Upper lobe of left lung (tissue), 5 donors: ENCODE data around the genes CTDSP1, USP37, STK36 and ANKZF1.

DNA sequence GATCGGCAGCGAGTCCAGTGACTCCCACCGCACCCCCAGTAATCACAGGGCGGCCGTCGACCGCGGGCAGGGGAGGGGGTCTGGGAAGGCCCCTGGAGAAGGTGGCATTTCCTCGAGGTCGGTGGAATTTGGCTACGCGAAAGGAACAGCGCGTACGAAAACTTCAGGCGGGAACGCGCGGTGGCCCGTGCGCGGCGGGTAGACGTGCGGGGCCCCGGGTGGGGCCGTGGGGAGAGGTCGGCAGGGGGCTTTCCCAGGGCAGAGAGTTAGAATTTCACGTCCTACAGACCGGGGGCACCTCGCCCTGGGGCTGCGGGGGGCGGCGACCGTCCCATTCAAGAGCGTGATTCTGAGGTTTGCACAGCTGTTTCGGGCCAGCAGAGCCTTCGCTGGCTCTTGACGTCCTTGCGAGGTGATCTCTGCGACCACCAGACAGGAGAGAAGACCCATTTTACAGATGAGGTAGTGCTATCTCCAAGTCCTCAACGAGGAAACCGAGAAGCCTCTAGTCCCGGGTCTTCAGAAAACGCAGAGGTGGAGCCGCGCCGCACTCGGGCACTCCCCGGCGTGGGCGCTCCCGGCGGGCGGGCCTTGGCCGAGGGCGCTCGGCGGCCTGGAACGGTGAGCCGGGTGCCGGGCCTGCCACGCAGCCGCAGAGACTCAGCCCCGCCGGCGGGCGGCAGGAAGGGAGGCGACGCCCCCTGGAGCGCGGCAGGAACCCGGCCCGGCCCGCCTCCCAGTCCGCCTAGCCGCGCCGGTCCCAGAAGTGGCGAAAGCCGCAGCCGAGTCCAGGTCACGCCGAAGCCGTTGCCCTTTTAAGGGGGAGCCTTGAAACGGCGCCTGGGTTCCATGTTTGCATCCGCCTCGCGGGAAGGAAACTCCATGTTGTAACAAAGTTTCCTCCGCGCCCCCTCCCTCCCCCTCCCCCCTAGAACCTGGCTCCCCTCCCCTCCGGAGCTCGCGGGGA lies at the start of gene CTDSP1:
Gene CTDSP1 (plus strand): TSS at position 856 of the 967 bp plus-strand sequence.
- PRO-cap, 2 experiments, result peak in 2 of 2 experiments; most common plus-strand start position 58 of the sequence (in 1); most common minus-strand start position 507 of the sequence (in 1)
- RAMPAGE, long total RNA, 4 experiments, result no peak in any of the 4 experiments

DNA sequence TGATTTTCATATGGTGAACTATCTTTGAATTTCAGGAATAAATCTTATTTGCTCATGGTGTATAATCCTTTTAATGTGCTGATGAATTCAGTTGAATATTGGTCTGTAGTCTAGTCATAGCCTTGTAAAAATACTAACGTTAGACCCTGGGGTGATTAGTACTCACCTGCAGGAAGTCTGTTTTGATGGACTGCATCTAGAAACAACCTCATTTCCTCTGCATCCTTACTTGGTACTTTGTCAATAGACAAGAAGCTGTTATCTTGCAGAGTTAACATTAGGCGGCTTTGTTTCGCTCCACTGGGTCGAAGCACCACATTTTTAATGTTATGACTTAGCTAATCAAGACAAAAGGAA lies 14.8 kb downstream of the USP37 start:
- PRO-cap, 2 experiments, result no peak in any of the 2 experiments
- RAMPAGE, long total RNA, 4 experiments, result no peak in any of the 4 experiments

GRCh38 chr2:218567683-218568398 lies at the start of gene USP37:
TSS of gene USP37 (minus strand) at chr2:218568351.
- PRO-cap, 2 experiments, result peak in 2 of 2 experiments; most common minus-strand start chr2:218568351 (in 2)
- RAMPAGE, long total RNA, 4 experiments, result start-site peak on the minus strand in 3 of 4 experiments, at chr2:218568304-218568382 at its widest, 47 to 148 reads per replicate

GRCh38 chr2:218598402-218598968 lies 9.2 kb upstream of the PLCD4 start:
- PRO-cap, 2 experiments, result no peak in any of the 2 experiments
- RAMPAGE, long total RNA, 4 experiments, result no peak in any of the 4 experiments

GRCh38 chr2:218671846-218672955 lies at the start of gene STK36:
TSS of gene STK36 (plus strand) at chr2:218672086.
- PRO-cap, 2 experiments, result peak in 2 of 2 experiments; most common plus-strand start chr2:218672086 (in 1); most common minus-strand start chr2:218671996 (in 1)
- RAMPAGE, long total RNA, 4 experiments, result start-site peak on the plus strand in 4 of 4 experiments, at chr2:218672009-218672348 at its widest, 31 to 131 reads per replicate; start-site peak on the minus strand in 2 of 4 experiments, at chr2:218671979-218672006 at its widest, 38 to 78 reads per replicate

DNA sequence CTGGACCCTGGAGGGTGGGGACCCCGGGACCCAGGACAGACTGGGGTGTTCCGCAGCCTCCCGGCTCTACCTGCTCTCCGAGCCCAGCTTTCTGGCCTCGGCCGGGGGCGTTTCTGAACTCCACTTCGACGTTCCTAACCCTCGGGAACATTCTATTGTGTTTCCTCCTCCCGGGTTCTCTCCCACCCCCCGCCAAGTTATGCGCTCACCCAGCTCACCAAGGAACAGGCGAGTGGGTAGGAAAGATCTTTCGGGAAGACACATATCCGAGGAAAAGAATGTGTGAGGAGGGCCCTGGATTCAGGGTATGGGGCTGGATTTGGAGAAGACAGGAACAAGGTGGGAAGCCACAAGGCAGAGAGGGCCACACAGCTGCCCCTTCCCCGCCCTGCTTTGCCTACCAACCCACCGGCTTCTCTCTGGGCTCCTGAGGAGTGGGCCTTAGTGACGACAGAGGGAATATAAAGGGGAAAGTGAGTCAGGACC lies 582 bp downstream of the WNT6 start:
- PRO-cap, 2 experiments, result no peak in any of the 2 experiments
- RAMPAGE, long total RNA, 4 experiments, result no peak in any of the 4 experiments

DNA sequence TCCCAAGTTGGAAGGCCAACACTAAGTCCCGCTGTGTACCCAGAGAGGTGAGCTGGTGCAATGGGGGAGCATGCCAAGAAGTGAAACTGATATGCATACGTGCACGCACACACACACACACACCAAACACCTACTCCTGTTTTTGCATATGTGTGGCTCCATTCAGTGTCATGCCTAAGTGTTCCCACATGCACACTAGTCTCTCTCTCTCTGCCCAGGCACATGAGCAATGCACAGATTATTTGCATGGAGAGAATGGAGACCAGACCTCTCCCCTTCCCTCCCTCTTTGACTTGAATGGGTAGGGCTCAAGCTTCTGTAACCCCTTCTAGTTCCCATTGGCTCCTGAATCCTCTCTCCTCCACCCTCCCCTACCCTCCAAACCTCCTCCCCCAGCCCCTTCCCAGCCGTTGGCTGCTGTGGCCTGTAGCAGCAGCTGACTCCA lies 5.5 kb downstream of the WNT10A start:
- PRO-cap, 2 experiments, result no peak in any of the 2 experiments
- RAMPAGE, long total RNA, 4 experiments, result no peak in any of the 4 experiments

- PRO-cap, 2 experiments, result no peak in any of the 2 experiments
- RAMPAGE, long total RNA, 4 experiments, result no peak in any of the 4 experiments
Measured at GRCh38 chr2:218894940-218895290, 14.3 kb downstream of the WNT10A start.

DNA sequence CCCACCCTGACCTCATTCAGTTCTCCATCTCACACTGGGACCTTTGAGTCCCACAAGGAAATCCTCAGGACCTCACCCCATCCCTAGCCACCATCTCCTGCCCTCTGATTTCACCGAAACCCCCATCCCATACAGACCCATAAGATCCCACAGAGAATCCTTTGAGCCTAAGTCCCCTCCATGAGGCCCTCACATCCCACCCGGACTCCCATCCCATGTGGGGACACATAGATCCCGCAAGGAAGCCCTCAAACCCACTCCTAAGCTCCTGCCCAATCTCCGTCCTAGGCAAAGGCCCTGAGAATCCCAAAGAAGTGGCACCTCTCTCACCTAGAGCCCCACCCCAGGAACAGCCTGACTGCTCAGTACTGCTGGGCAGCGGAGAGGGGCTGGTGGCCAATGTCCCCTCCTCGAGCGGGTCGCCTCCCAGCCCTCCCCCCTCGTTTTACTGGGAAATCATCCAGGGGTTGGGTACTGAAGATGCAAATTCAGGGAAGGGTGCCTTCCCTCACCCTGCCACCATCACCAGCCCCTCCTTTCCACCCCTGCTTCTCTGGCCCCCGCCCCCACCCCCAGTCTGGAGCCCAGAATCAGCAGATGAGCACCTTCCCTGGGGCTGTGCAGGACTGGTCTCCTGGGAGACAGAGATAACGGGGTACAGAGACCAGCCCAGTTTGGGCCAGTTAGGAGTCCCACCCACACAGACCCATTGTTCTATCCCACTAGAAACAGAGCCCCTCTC lies 4.2 kb upstream of the CRYBA2 start:
- PRO-cap, 2 experiments, result no peak in any of the 2 experiments
- RAMPAGE, long total RNA, 4 experiments, result no peak in any of the 4 experiments

- PRO-cap, 2 experiments, result no peak in any of the 2 experiments
- RAMPAGE, long total RNA, 4 experiments, result no peak in any of the 4 experiments
Measured at GRCh38 chr2:218999706-219000921, 6.9 kb upstream of the CRYBA2 start.

- PRO-cap, 2 experiments, result no peak in any of the 2 experiments
- RAMPAGE, long total RNA, 4 experiments, result no peak in any of the 4 experiments
Measured at GRCh38 chr2:219059785-219060454, 801 bp downstream of the IHH start.

DNA sequence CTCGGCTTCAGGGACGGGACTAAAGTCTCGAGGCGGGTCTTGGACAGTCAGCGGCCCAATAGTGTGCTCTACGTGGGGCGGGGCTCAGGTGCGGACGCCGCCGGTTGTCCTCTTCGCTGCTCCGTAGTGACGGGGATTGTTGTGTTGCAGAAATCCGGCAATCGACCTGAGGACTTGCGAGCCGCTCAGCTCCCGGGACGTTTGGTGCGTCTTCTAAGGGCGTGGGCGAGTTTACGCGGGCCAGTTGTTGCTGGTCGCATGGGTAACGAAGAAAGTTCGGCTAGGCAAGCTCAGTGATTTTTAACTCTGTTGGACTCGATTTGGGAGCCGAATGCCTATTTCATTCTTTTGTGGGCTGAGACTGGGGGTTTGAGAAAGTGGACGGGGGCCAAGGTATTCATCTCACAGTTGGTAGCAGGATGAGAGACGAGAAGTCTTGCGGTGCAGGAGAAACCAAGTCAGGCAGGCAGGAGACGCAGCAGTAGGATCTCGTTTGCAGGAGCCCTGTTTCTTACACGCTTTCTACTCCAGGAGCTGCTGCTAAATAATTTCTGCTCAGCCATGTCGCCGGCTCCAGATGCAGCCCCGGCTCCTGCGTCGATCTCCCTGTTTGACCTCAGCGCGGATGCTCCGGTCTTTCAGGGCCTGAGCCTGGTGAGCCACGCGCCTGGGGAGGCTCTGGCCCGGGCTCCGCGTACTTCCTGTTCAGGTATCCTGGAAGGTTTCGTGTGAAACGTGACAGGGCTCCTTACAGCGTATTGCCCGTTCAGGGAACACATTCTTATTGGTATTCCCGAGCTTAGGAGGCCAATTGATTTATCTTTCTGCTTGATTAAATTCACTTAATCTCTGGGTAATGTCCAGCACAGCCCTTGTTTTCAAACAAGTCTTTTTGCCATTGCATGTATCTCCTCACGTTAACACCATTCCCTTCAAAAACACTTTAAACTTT lies at the start of gene ANKZF1:
Gene ANKZF1 (plus strand): TSS at position 110 of the 952 bp plus-strand sequence.
- PRO-cap, 2 experiments, result peak in 2 of 2 experiments; most common plus-strand start position 149 of the sequence (in 1); most common minus-strand start position 612 of the sequence (in 1)
- RAMPAGE, long total RNA, 4 experiments, result start-site peak on the plus strand in 4 of 4 experiments, centred at positions 140 to 164 of the sequence, 141 to 907 reads per replicate

GRCh38 chr2:219386806-219387202 lies 908 bp downstream of the DNPEP start:
- PRO-cap, 2 experiments, result no peak in any of the 2 experiments
- RAMPAGE, long total RNA, 4 experiments, result start-site peak on the minus strand in 1 of 4 experiments, at chr2:219386900-219387161 at its widest, 13 reads per replicate

DNA sequence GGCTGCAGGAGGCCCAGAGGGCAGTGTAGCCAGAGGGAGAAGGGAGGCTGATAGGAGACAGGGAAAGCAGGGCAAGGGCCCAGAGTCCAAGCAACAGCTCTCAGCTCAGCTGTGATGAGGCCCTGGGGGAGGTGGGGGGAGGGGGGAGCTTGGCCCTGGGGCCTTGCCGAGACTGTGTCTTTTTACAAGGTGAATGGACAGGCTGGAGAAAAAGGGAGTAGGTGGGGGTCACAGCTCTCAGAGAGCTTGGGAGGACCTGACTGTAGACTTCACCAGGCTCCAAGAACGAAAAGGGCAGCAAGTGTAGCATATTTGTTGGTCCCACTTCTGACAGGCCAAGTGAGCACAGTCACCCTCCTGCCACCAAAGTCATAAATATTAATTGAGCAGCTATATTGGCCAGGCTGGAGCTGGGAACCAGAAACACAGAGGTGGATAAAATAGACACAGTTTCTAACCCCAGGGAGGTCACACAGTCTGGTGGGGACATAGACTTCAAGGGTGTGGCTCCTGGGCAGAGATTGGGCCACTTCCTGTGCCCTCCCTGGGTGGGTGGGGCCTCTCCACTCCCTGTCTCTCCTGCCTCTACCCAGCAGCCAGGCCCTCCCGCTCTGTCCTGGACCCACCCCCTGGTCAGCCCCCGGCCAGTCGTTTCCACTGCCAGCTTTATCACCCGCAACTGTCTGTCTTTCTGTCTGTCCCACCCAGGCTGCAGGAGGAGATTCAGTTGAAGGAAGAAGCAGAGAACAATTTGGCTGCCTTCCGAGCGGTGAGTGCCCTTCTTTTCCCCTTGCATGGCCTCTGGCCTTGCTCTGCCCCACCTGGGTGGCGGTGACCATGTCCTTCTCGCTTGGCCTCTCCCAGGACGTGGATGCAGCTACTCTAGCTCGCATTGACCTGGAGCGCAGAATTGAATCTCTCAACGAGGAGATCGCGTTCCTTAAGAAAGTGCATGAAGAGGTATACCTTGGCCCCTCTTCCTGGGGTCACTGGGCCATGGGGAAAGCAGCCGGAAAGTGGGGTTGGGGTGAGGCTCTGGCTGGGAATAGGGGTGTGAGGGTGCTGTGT lies 1.5 kb downstream of the DES start:
- PRO-cap, 2 experiments, result no peak in any of the 2 experiments
- RAMPAGE, long total RNA, 4 experiments, result no peak in any of the 4 experiments

- PRO-cap, 2 experiments, result no peak in any of the 2 experiments
- RAMPAGE, long total RNA, 4 experiments, result no peak in any of the 4 experiments
Measured at GRCh38 chr2:219441048-219441314, 6.3 kb downstream of the SPEG start.

- PRO-cap, 2 experiments, result no peak in any of the 2 experiments
- RAMPAGE, long total RNA, 4 experiments, result no peak in any of the 4 experiments
Measured at GRCh38 chr2:219506639-219507620, 7.4 kb upstream of the ASIC4 start.

DNA sequence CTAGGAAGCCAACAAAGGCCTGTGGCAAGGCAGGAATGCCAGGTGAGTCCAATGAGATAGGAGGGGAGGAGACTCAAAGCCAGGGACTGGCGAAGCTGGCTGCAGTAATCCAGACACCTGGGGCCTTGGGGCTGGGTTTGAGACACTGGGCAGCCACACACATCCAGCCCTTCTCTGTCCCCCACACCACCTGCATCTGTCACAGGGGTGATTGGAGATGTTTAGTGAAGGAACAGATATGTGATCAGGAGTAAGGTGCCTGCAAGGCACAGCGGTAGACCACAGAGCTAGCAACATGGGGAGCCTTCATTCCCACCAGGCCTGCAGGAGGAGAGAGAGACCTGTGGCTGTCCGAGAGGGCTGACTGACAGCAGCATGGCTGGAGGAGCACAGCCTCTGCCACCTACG lies 9.5 kb downstream of the CHPF start:
- PRO-cap, 2 experiments, result no peak in any of the 2 experiments
- RAMPAGE, long total RNA, 4 experiments, result no peak in any of the 4 experiments

DNA sequence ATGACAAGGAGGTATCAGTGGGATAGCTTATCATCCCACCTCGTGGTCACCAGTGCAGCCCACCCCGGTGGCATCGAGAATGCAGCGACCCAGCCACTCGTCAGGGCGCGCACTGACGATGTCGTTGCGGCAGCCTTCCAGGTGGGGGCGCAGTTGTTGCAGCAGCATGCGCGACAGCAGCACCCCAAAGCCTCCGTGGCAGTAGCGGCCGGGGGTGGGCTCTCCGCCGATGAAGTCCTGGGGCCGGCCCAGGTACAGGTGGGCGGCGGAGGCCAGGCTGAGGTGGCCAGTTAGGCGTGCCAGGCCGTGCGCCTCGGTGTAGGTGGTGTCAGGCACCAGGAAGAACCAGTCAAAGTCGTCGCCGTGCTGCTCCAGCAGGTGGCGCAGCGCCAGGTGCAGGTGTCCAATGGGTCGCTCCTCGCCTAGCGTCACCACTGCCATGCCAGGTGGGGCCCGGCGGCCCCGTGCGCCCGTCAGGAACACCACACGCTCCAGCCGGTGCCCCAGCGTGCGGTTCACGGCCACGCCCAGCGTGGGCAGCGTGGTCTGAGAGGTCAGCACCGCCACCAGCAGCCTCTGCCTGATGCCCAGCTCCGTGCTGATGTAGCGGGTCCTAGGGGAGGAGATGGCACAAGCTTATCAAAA lies 1.9 kb downstream of the CHPF start:
- PRO-cap, 2 experiments, result no peak in any of the 2 experiments
- RAMPAGE, long total RNA, 4 experiments, result no peak in any of the 4 experiments

DNA sequence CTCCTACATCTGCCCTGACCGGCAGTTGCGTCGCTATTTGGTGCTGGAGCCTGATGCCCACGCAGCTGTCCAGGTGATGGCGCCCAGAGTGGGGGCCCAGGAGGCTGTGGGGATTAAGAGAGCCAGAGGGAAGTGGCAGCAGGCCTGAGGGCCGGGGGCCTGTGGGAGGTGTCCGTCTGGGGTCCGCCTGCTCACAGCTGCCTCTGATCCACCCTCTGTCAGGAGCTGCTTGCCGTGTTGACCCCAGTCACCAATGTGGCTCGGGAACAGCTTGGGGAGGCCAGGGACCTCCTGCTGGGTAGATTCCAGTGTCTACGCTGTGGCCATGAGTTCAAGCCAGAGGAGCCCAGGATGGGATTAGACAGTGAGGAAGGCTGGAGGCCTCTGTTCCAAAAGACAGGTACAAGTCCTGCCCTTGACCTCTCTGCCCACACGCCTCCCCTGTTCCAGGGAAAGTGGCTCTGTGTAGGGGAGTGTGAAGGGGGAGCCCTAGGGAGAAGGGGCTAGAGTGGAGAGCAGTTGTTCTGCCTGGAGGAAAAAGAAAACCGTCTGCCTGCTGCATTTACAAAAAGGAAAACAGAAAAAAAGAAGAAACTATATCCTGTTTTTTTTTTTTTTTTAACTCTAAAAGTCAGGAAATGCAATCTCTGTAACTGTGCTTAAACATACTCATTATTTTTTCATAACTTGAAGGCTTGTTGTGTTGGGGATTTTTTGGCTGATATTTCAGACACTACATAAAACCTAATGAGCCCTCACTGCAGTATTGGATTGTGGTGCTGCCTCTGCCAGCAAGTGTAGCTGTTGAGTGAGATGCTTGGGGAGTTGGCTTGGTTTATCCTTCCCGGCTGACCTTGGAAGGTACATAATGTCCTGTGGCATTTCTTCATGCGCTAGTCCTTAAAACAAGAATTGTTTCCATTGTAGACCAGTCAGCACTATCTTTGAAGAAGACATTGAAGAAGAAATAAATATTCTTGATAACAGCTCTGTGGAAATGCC lies 11.8 kb downstream of the STK11IP start:
- PRO-cap, 2 experiments, result no peak in any of the 2 experiments
- RAMPAGE, long total RNA, 4 experiments, result no peak in any of the 4 experiments

DNA sequence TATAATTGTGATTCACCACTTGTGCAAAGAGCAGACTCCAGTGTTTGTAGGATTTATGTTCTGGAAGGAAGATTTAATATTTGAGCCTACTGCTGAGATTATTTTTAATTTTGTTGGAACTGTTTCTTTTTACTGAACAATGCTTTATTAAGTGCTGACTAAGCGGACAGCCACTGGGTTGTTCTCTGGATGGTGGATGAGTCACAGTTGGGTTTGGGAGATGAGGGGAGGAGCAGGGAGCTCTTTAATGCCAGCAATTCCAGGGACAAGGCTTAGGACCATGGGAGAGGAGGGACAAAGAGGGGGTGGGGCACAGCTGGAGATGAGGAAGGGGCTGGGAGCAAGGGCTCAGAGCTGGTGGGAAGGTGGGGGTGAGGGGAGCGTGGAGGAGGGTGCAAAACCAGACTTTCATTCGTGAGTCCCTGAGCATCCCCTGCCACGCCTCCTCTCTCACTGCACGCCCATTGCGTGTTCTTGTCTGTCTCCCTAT lies 18.2 kb downstream of the SLC4A3 start:
- PRO-cap, 2 experiments, result no peak in any of the 2 experiments
- RAMPAGE, long total RNA, 4 experiments, result no peak in any of the 4 experiments